ENCODE data around the gene COL16A1.

- RRBS, result no CpG with 5 or more reads among the region's 2 CpGs
Observed at GRCh38 chr1:31383864-31384485, 11.1 kb upstream of the FABP3 start.

DNA sequence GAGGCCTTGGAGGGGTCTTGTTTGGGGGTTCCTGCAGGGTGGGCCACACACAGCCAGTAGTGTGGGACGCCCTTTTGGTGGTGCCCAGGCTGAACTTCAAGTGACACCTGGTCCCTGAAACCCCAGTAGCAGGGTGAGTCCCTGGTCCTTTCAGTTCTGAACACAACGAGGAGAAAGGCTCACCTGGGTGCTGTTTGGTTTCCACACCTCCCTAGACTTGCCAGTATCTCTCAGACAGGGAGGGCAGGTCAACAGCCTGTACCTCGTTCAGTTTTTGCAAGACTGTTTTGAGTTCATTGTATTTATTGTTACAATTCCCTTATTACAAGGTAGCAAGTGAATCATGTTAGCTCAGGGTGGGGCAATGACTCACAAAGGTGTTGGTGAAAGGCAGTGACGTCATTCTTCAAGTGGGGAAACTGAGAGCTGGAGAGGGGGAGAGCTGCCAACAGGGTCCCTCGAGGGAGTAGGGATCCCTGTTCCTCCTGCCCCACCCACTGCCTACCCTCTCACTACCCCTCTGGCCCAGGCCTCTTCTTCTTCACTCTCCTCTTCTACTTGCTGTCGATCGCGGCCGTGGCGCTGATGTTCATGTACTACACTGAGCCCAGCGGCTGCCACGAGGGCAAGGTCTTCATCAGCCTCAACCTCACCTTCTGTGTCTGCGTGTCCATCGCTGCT, 13.3 kb downstream of the SERINC2 start:
- RRBS, result no CpG with 5 or more reads among the region's 14 CpGs

GRCh38 chr1:31471275-31471925, 58.4 kb downstream of the SERINC2 start:
- RRBS, result no CpG with 5 or more reads among the region's 12 CpGs

DNA sequence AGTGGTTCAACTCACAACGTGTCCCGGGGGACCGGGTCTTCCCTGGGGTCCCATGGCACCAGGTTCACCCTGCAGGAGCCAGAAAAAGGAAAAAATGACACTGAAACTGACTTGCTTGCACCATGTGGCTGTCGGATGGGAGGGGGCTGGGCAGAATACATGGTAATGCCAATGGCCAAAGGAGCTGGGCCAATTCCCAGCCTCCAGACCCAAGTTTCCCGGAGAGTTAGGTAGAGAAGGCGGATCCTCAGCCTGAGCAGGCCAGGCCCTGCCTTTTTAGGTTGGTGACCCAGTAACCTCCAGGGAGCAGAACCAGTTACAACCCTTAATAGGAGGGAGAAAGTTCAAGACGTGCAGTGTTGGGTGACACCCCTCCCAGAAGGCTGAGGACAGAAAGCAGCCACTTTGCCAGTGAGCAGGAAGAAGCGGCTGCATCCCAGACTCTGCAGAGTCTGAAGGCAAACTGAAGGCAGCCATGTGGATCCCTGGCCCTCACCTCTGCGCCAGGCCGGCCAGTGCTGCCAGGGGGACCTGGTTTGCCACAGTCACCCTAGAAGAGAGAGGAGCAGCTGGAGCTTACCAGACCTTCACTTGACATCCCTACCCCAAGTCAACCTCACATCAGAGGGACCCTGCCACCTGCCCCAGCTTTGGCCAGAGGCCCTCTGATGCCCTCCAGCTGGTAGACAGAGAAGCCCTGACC, 16.0 kb upstream of the PEF1 start:
- RRBS, result no CpG with 5 or more reads among the region's 10 CpGs

GRCh38 chr1:31694617-31695412, 9.0 kb downstream of the COL16A1 start:
- RRBS, result 93% methylated on average over 6 of the region's 15 CpGs

DNA sequence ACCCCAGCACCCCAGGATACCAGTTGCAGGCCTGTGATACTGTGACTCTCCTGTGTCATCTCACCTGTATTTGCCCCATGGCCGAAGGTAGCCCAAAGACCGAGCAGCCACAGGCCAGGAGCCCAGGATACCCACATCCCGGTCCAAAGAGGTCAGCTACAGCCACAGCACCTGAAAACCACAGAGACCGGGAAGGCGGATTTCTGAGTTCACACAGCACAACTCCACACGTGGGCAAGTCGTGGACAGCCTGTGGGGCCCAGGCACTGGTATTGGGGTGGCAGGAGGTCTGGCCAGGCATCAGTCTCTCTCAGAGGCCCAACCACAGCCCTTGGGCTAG, 1.8 kb downstream of the COL16A1 start:
- RRBS, result no CpG with 5 or more reads among the region's 7 CpGs

DNA sequence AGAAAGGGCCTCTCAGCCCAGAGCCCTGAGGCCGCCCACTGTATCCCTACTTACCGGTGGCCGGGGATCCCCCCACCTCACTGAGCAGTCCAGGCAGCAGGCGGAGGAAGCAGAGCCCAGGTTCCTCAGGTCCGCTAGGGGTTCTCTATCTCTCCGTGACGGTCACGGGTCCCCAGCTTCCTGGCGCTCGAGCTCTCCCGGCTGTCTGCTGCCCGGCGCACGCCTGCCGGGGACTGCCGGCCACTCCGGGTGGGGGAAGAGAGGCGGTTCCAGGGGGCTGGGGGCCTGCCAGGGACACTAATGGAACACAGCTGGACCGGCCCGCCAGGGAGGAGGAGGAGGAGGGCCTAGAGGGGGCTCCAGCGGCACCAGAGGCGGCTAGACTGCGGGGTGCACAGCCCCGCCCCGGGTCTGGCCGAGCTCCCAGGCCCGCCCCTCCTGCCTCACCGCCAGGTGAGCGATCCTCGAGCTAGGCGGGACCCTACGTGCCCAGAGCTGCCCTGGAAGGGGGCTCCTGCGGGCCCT, at the start of gene COL16A1:
Gene COL16A1 (minus strand): TSS at position 235 of the 525 bp plus-strand sequence.
- RRBS, result 23% methylated on average over 4 of the region's 33 CpGs

DNA sequence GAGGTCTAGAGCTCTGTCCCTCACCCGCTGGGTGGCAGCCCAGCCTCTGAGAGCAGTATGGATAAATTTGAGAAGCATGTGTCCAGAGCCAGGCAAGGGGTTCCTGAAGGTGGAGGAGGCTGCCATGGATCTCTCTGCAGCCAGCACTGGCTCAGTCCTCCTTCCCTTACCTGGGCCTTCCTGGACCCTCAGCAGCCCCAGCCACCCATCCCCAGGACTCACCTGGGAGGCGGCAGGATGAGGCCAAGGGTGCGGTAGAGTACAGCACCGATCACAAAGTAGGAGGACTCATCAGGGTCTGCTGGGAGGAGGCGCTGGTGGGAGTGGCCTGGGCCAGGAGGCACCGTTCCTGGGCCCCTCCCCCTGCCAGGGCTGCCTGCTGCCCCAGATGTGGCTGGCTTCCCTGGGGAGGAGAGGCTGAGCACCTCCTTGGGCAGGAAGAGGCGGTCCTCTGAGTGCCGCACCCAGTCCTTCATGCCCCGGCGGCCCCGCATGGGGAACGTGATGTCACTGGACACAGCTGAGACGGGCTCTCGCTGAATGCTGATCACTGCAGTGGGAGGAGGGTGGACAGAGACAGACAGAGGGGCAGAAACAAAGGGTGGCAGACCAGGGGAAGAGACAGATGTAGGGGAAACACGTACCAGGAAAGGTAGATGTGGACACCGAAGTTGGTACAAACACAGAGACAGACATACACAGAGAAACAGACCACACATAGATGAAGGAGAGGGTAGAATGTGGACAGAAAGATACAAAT, 24.9 kb downstream of the ADGRB2 start:
- RRBS, result no CpG with 5 or more reads among the region's 16 CpGs

DNA sequence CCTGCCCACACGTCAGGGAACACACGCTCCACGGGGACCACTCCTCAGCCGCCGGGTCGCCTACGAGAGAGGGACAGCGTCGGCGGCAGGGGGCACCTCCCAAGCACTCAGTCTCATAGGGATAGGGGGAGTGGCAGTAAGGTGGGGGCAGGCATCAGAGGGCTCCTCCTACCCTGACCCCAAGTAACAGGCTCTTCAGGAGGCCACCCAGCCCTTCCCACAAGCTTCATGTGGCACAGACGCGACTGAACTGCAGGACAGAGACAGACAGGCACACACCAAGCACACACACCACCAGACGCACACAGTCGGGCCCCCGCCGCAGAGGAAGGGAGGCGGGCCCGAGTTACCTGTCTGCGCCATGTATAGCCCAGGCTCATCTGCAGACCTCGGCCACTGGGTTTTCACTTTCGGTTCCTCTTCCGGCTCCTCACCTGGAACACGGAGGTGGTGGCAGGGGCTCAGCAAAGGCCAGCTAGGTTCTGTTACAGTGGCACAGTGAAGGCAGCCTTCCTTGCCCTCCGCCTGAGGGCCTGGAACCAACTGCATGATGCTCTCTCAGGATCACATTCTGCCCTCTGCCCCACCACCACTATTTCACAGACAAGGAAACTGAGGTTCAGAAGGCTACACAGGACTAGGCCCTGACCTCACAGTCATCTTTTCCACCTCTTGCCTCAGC, 19.7 kb downstream of the ADGRB2 start:
- RRBS, result no CpG with 5 or more reads among the region's 24 CpGs

DNA sequence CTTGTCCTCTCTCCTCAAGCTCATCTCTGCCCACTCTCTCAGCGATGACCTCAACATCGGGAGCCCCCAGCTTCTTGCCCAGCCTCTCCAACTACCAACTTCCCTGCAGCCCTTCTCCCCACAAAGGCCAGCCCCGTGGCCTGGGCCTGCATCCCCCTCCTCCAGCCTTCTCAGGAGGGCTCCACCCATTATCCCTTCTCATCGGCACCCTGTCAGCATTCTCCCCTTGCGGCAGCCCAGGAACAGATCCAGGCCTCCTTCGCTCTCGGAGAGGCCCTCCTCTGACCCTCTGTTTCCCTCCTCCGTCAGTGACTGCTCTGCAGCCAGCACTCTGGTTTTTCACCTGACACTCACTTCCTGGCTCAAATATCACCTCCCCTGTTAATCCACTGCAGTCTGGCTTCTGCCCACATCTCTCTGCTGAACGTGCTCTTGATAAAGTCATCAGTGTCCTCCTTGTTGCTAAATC, 17.5 kb downstream of the ADGRB2 start:
- RRBS, result no CpG with 5 or more reads among the region's 9 CpGs

DNA sequence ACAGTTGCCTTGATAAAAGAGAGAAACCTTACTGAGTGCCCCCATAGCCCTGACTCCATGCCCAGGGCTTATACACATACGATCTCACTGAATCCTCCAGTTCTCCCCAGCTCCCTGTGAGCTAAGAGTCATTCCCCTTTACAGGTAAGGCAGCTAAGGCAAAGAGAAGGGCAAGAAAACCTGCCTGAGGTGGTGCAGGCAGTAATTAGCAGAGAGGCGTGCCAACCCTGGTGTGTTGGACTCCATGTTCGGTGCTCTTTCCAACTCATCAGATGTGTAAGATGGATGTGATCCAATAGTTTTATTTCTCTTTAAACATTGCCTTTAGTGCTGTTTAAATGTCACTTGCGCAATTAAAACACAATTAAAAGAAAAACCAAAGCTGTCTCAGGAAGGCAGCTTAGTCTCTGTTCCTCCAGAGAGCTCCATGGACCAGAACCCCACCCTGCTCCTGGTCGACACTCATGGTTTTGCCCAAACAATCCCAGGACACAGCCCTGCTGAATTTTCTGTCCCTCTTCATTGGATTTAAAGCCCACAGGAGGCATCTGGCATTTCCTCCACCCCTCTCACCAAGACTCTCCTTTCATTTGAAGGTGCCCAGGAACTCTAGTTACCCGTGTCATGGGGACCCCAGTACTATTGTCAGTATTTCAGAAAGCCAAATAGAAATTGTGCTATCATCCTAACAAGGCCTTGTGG, 22.0 kb upstream of the SPOCD1 start:
- RRBS, result no CpG with 5 or more reads among the region's 6 CpGs

DNA sequence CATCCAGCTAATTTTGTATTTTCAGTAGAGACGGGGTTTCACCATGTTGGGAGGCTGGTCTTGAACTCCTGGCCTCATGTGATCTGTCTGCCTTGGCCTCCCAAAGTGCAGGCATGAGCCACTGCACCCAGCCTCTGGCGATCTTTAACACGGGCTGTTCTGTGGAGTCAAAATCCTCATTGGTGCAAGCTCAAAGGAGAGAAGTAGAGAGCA, 34.5 kb downstream of the PTP4A2 start:
- RRBS, result no CpG with 5 or more reads among the region's 3 CpGs

GRCh38 chr1:31905059-31905705, 33.0 kb downstream of the PTP4A2 start:
- RRBS, result no CpG with 5 or more reads among the region's 7 CpGs

DNA sequence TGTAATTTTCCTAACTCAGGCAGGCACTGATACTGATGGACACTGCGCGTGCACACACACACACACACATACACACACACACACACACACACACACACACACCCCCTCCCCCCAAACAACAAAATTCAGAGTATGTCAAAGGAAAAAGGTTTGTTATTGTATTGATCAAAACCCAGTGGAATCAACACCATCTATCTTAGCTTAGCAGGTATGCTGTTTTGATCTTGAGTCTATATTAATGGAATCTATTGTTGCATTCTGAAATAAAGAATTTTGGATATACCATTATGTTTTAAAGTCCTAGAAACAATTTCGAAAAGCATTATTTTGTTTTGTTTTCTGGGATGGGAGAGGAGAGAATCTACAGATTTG, 31.5 kb downstream of the PTP4A2 start:
- RRBS, result no CpG with 5 or more reads among the region's 3 CpGs

GRCh38 chr1:31907058-31908165, 30.8 kb downstream of the PTP4A2 start:
- RRBS, result no CpG with 5 or more reads among the region's 13 CpGs

GRCh38 chr1:31954583-31955280, 16.6 kb upstream of the PTP4A2 start:
- RRBS, result no CpG with 5 or more reads among the region's 6 CpGs

GRCh38 chr1:31977302-31978141, 36.1 kb upstream of the KHDRBS1 start:
- RRBS, result no CpG with 5 or more reads among the region's 7 CpGs

DNA sequence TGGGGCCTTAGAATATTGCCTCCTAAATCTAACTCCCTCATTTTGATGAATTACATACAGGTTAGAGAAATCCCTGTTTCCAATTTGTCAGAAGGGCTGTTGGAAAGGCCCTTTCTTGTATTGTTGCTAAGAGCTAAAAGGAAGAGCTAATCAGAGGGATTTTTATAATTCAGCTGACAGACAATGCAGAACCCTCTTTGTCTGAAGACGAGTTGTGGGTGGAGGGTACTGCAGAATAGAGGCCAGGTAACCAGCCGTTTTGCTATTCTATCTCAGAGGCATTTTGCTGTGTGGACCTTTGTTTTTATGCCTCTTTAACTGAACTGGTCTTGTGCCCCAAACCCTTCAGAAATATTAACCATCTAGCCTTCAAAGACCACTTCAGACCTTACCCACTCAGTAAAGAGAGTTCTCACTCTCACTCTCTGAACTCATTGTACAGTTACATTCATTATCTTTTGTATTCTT, 19.6 kb downstream of the KPNA6 start:
- RRBS, result no CpG with 5 or more reads among the region's 2 CpGs

GRCh38 chr1:32234586-32235481, 12.2 kb upstream of the FAM167B start:
- RRBS, result no CpG with 5 or more reads among the region's 19 CpGs

DNA sequence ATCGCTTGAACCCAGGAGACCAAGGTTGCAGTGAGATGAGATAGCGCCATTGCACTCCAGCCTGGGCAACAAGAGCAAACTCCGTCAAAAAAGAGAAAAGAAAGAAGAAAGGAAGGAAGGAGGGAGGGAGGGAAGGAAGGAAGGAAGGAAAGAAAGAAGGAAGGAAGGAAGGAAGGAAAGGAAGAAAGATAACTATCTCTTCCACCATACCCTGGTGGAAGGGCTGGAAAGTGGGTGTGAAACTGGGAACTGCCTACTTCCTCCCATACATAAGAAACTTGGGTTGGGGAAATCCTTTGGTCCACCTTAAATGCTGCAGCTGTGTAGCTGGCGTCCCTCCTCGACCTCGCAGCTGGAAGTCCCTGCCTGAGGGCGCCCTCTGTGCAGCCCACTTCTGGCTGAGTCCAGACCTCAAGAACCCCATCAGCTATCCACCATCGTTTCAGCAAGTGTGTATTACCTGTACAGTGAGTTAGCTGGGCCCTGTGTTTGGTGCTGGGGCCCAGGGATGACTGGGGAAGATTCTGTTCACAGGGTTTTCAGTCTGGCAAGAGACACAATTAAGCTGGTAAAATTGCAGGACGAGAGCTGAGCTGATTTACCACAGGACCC, 4.6 kb upstream of the FAM167B start:
- RRBS, result no CpG with 5 or more reads among the region's 9 CpGs